Parietal lobe (tissue), 2 donors: Measurements from ENCODE around the gene IFI6.

GRCh38 chr1:26966819-26967265 lies 6.6 kb upstream of the KDF1 start:
- RAMPAGE, long total RNA, result no peak

- RAMPAGE, long total RNA, result no peak
These were observed 1.1 kb downstream of the TRNP1 start for GRCh38 chr1:26994669-26994868.

GRCh38 chr1:27010901-27011400 lies 1.7 kb downstream of the TENT5B start:
- RAMPAGE, long total RNA, result no peak

DNA sequence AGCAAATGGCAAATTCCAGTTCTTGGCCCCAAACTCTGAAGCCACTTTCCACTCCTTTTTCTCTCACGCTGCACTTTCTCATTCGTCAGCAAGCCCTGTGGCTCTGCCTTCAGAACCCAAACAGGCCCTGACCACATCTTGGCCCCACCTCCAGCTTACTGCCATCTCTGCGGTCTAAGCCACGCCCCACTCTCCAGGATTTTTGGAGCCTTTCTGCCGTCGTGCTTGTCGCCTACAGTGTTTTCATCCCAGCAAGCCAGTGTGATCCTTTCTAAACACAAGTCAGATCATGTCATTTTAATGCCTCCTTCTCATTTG lies 14.4 kb upstream of the TENT5B start:
- RAMPAGE, long total RNA, result no peak

DNA sequence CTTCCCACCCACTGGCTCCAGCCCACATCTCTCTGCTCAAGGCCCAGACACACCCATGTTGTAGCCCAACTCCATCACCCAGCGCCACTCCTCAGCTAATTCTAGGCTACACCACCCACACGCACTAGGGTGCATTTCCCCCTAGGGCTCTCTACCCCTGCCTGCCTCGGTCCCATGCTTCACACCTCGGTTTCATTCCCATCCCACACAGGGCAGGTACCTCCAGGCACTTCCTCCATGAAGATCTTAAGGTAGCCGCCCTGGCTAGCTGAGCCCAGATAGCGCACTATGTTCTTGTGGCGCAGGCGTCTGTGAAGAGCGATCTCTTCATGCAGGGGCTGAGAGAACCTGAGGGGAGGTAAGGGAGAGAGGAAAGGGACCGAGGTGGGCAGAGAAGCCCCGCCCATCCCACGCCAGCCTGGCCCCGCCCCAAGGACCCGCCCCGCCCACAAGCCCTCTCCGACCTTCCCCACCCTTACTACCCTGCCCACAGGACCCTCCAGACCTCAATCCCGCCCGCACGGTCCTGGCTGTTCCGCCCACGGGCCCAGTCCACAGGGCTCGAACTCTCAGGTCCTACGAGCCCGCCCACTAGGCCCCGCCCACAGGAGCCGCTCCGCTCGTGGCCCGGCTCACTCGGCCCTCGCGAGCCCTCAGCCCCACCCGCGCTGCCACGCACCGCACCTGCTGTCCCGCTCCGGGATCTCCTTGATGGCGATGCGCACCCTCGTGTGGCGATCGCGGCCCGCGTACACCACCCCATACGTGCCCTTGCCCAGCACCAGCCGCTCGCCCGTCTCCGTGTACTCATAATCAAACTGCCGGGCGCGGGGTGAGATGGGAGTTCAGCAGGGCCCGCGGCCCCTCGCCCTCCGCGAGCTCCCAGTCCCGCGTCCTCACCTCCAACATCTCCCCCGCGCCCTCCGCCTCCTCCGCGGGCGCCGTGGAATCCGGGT lies 6.5 kb downstream of the MAP3K6 start:
- RAMPAGE, long total RNA, result no peak

GRCh38 chr1:27366390-27366761 lies 385 bp downstream of the MAP3K6 start:
- RAMPAGE, long total RNA, result no peak

DNA sequence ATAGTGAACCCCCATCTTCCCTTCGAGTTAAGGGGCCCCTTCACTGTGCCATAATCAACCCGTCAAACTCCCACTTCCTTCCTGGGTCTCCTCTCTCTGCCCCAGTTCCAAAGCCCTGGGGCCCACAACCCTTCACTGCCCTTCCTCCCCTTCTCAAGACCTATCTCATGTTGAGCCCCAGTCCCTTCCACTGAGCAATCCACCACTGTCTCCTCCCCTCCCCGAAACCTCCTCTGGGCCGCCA lies 42.1 kb upstream of the WASF2 start:
- RAMPAGE, long total RNA, result no peak

GRCh38 chr1:27534234-27534997 lies 44.4 kb upstream of the WASF2 start:
- RAMPAGE, long total RNA, result no peak

DNA sequence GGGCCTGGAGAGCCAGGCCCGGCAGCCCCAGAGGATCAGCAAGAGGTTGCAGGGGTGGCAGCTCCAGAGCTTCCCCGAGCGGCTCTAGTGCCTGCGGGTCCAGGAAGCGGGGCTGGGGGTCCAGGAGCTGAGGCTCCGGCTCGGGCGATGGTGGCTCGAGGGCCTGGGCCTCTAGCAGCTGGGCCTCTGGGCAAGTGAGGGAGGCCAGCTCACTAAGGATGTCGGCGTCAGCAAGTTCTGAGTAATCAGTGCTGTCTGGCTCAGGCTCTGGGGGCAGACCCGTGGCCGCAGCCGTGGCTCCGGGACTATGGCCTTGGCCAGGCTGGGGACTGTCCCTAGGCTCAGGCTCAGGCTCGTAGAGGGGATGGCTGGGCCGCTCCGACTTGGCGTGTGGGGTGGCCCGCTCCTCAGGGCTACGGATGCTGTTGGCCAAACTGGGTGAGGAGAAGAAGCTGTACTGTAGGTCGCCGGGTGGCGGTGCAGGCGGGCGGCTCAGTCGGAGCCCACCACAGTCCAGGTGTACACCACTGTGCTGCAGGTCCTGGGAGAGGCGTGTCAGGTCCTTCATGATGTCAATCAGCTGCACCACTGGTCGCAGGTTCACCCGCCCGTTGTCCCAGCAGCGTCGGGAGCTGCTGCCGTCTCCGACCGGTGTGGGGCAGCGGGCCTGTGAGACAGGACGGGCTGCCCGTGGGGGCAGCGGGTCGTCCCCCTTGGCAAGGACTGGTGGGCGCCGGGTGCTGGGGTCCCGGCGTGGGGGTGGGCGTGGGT lies 52.6 kb downstream of the AHDC1 start:
- RAMPAGE, long total RNA, result no peak

DNA sequence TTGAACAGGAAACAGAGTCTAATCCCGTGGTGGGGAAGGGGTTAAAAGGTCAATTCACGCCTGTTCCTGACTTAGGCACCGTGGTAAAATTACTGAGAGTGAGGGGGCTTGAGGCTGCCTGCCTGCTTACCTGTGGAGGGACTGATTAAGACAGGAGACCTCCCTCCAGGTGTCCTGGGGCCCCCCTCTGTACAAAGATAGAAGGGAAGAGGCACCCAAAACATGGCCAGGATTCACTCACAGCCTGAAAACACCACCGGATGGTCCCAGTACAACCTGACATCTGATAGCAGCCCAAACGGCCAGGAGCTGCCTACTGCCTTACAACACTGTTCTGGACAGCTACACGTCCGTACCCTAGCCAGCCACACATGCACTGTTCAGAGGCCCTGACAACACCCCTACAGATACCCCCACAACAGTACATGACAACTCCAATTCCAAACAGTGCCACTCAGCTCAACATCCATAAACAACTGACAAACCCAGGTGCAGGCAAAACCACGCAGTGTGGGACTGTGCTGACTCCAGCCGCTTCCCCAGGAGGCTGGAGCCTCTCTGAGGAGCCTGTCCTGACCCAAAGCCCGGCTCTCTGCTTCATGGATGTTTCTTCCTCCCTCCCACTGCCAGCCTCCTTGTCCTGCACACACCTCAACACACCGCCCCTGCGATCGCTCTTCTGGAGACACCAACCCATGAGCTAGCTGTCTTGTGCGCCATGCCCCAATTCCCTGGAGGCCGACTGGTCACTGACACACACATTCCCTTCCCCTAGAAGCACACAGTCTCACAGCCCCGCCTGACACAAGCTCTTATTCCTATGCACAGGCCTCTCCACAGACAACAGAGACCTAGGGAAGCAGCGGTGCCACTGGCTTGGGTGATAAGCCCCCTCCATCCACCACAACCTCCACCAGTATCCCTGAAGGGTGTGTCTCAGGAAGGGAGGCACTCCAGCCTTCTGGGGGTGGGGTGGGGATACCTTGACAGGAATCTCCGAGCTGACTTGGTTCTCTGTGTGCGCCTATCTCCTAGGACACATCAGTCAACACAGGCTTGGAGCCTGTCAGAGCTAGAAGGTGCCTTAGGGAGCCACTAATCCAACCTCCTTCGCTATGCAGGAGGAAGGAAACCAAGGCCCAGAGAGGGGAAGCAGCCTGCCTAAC lies 31.4 kb downstream of the AHDC1 start:
- RAMPAGE, long total RNA, result no peak

DNA sequence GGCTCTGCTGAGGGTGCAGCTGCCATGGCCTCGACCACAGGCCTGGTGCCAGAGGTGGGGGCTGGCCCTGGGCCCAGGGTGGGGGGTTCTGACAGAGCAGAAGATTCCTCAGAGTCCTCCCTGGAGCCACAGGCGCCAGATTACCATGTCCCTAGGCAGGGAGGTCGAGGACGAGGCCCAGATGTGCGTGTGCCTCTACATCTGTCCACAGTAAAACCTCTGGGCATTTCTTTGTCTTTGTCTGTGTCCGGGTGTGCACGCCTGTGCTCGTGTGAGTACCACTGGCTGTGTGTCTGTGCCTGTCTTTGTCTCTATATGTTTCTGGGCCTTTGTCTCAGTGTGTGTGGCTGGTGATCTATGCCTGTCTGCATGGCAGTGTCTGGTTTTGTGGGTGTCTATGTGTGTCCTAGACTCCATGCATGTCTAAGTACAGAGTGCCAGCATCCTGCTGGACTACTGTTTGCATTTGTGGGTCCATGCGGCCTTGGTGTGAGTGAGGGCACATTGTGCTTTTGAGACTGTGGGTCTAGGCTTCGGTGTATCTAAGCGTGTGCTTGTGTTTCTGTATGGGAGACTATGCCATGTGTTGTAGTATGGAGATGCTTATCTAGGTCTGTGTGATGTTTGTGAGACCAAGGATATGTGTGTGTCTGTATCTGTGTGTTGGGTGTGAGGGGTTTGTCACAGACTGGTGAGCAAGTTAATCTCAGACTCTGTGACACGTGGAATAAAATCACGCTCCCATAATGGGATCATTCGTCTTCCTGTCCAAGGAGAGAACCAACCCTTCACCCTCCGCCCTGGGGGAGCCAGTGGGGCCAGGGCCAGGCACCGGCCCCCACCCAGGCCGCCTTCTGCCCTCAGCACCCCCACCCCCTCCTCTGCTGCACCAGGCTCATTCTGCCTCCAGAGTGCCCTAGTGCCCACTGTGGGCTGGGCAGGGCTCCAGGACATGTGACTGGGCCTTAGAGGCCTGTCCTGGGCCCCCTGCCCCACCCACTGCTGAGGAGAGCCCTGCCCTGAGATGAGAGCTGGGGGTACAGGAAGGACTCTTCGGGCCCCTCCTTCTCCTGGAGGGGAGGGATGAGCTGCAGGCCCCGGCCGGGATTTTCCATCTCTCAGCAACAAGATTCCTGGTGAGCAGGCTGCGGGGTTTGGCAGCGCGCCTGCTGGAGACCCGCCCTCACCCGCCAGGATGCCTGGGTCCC lies 14.5 kb downstream of the AHDC1 start:
- RAMPAGE, long total RNA, result no peak

DNA sequence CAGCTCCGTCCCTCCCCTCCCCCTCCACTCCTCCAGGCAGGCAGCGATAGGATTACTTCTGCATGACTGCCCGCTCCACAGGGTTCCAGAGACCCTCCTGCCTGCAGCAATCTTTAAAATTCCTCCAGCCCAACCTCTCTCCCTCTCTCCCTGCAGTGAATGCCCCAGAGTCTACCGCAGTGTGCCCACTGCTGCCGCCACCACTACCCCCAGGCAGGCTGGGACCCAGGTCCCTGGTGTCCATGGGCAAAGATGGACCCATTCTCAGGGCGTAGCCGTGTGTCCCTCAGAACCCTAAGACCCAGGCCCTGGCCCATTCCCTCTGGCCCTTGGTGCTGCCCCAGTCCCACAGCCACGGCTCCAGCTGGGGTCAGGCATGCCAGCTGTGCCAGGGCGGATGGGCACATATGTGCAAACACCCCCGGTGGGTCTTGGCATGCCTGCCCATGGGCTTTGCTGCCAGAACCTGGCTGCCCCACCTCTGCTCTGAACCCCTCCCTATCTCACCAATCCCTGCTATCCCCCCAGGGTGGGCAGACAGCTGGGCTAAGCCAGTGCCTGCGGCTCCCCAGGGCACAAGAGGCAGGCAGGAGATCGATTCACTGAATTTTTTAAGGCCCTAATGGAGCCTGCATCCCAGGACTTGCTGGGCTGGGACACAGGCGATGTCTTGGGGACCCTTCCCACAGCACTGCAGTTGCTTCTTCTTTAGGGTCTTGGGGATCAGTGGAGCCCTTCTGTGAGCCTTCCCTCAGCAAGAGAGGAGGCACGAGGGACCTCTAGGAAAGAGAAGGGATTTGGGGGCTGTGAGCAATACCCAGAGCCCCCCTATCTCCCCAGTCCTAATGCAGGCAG lies 10.5 kb downstream of the AHDC1 start:
- RAMPAGE, long total RNA, result no peak

DNA sequence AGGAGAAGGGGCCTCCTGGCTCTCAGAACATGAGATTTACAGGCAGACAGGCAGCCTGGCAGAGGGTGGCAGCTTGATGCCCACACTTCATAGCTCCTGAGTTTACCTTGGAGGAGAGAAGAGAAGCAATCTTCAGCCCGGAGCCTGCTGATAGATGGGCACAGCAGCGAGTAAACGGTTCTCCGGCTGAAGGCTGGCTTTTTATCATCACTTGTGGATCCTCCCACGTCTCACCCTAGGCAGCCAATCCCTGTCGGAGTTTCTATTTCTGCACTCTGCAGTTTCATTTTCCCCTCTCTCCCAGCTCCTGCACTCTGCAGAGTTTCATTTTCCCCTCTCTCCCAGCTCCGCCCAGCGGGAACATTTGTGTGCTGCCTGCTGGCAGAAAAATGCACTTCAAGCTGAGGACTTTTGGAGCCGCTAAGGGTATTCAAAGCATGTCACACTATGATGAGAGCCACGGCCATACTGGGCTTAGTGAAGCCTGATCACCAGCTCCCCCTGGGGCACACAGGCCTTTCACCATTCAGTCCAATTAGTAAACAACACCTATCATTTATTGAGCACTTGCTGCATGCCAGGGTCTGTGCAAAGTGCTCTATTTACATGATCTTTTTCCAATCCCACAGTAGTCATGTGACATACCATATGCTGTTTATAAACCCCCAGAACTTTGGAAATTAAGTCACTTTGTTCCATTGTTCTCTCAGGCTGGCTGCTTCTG lies at the start of gene IFI6:
Gene IFI6 (minus strand): TSS at position 176 of the 724 bp plus-strand sequence.
- RAMPAGE, long total RNA, result no peak

DNA sequence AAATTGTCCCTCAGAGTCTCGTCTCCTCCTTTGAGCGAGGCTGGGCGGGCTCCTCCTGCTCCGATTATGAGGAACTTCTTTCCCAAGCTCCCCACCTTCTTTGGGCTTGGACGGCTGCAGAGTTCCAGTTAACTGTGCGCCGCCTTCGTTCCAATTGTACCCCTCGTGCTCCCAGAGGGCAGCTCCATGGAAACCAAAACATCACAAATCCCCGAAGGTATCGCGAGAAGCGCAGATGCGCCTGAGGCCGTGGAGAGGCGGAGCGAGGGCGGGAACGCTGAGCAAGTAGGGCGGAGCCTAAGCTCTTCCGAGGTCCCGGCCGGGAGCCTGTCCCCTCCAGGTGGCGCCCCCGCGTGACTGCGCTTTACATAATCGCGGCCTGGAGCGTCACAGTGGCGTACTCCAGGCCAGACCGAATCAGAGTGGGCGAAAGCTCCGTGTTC lies 317 bp upstream of the FAM76A start:
- RAMPAGE, long total RNA, result no peak

- RAMPAGE, long total RNA, result no peak
These were observed 17.2 kb downstream of the STX12 start for GRCh38 chr1:27790184-27790619.

- RAMPAGE, long total RNA, result no peak
These were observed 12.5 kb upstream of the THEMIS2 start for GRCh38 chr1:27859807-27860224.

GRCh38 chr1:27876127-27876649 lies 3.8 kb downstream of the THEMIS2 start:
- RAMPAGE, long total RNA, result no peak

DNA sequence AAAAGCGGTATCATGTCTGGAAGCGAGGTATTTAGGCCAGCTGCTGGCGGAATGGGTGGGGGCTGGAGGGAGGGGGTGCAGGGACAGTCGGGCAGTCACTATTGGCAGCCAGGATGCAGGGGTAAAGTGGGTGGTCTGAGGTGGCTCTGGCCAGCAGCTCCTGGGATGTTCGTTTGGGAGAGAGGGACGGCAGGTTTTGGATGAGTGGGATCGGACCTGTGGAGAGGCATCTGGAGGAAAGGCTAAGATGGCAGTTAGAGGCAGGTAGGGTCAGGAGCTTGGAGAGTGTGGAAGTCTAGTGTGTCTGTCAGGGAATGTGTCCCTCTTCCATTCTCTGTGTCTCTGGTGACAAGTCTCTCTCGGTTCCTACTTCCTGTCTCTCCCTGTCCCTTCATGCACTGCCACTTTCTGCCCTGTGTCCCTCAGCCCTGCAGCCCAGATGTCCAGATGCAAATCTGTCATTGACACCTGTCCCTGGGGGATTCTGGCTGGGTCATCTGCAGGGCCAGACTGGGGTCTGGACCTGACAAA lies 6.8 kb downstream of the THEMIS2 start:
- RAMPAGE, long total RNA, result no peak

DNA sequence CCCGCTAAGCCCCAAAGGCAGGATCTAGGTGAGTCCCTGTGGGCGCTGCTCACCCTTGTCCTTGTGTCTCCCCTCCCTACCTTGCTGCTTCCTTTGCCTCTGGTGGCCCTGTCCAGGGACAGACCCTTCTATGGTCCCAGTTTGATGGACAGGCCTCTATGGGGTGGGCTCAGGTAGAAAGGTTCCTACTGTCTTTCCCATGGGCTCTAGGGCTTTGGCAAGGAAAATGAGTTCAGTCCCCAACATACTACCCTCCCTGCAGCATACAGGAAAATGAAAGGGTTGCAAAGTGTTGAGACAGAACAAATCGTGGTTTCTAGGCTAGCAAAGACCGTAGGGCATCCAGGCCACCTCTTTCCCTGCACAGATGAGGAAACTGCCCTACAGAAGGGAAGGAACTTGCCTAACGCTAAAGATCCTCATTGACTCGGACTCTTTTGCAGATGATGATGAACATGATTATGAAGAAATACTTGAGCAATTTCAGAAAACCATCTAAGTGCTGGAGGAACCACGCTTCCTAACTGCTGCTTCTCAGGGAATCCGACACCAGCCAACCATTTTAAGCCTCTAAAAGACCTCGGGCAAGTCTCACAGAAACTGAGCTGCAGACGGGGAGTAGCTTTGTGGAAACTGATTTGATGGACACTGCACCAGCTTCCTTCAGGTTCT lies 13.2 kb downstream of the THEMIS2 start:
- RAMPAGE, long total RNA, result no peak

GRCh38 chr1:28063976-28064397 lies 24.4 kb downstream of the EYA3 start:
- RAMPAGE, long total RNA, result no peak